Right ventricle myocardium (tissue), 1 donor: ENCODE data around the gene ZBED5.

DNA sequence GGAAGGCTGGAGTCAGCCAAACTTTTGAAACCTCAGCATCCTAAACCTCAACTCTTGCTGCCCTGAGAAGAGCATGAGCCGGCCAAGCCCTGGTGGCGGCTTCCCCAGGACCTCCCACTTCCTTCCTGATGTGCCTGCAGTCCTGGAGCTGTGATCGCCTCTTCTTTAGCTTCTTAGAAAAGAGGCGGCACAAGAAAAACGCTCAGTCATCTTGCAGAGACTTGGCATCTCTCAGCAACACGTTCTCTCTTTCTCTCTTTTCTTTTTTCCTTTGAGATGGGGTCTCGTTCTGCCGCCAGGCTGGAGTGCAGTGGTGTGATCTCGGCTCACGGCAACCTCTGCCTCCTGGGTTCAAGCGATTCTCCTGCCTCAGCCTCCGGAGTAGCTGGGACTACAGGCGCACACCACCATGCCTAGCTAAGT, 40.3 kb upstream of the AMPD3 start:
- PRO-cap, 2 experiments: no peak in any of the 2 experiments

DNA sequence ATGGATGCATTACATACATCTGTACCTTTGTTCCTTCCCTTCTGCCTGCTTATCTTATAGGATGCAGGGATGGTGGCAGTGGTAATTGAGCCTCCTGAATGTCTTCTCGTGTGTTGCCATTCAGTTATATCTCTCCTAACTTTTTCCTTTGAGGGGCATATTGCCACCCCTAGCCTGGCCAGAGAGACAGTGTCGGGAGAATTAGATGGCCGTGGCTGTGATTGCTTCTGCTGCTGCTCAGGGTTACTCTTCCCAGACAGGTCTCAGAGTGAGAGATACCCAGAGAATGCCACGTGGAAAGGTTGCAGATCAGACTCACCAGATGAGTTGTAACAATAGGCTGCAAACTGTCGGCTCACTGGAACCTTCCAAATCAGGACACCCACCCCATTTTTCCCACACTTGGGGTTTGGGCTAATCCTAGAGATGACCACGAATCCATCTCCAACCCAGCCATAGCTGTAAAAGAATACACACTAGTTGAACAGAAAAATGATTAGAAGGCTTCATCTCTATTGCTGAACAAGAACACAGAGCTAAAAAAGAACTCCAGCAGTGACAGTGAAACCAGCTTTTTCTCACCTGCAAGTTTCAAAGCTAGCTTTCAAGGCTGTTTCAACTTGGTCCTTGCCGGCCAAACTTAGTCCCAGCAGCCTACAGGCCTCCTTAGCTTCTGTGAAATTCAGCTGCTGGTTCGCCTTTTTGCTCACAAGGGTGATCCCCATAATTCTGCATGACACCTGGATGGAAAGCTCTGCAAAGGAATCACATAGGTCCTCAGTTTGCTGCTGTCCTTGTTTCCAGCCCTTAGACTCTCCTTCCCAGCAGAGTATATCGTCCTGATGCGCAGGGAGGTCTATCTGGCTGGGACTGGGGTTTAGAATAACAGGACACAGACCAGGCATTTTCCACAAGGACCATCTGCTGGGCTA, 4.6 kb downstream of the LYVE1 start:
- PRO-cap, 2 experiments: no peak in any of the 2 experiments

DNA sequence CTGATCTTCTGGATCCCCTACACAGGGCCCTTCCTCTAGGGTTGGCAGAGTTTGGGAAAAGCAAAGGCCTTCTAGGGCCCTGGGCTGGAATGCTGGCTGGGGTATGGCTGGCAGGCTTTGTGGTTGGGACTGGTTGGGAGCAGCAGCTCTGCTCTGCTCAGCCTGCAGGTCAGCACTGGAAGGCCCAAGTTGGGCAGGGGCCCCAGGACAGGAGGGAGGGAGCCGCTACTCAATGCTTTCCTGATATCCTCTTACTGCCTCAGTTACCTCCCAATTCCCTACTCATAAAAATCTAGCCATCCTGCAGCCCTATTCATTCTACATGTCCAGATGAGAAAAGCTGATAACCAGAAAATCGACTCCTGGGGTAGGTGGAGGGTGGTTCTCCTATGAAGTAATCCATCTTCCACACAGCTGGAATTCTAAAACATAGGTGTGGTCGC, 26.3 kb downstream of the IRAG1 start:
- PRO-cap, 2 experiments: no peak in any of the 2 experiments

GRCh38 chr11:10806714-10807144, 2.0 kb downstream of the EIF4G2 start:
- PRO-cap, 2 experiments: no peak in any of the 2 experiments

- PRO-cap, 2 experiments: peak in 2 of 2 experiments; most common plus-strand start chr11:10857799 (in 2); most common minus-strand start chr11:10857794 (in 2)
These were observed at the start of gene ZBED5 for GRCh38 chr11:10857661-10858166. TSS of gene ZBED5 (minus strand) at chr11:10858053.

GRCh38 chr11:10908225-10908746, 50.4 kb upstream of the ZBED5 start:
- PRO-cap, 2 experiments: no peak in any of the 2 experiments

- PRO-cap, 2 experiments: no peak in any of the 2 experiments
These were observed 50.8 kb downstream of the DKK3 start for GRCh38 chr11:11957692-11957951.

DNA sequence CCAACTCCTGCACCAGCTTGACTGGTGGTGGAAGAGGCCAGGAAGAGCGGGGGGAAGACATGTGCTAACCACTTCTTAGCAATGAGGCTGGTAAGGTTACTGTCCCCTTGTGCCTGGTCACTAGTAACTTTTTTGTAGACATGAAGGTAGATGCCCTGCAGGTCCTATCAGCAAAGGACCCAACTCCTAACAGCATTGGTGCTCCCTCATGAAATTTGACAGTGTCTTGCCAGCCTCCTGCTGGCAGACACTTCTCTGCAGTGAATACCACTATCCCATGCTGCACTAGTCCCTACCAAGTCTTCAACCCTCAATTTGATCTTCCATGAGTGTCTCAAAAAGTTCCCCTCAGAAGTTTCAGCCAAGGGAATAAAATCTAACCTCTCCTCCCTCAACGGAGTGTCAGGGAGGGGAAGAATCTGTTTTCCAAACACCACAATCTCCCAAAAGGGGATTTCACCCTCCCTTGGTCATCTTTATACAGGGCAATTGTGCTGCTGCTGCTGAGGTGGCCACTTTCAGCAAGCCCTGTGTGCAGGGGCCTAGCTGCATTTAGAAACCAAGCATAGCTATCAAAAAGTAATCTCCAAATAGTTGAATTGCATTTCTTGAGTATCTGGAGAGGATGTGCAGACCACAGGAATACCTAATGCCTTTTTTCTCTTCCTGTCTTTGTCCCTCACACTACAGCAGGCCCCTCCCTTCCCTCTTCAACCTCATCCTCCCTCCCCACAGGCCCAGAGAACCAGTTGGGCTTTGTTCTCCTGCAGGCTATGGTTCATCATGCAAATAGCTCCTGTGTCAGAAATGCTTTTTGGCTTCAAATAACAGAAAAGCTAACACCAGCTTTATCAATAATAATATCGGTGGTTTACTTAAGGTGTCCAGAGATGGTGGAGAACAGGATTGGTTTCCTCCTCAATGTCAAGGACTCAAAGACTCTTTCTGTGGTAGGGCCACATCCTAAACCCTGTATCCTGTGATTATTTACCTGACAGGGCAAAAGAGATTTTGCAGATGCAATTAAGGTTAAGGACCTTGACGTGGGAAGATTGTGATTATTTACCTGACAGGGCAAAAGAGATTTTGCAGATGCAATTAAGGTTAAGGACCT, 47.9 kb downstream of the DKK3 start:
- PRO-cap, 2 experiments: no peak in any of the 2 experiments

DNA sequence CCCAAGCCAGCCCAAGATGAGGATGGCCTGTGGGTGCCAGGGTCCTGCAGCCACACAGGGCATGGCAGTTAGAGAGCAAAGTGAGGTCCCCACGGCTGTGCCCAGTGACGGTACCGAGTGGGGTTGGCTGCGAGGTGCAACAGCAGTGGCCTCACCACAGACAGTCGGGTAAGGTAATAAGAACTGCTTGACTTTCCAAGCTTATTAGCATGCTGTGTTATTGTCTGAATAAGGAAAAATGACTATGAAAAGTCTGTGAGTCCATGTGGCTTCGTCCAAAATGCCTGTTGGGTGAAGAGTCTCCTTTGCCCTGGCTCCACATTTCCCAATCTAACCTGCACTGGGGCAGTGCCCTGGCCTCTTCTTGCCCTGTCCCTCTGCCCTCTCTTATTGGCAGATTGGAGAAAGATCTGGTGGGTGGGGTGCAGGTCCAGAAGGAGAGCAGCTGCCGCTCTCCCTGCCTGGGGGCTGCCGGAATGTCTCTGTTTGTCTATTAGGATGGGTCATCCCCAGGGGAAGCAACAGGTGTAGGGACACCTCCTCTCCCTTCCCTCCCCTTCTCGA, 40.9 kb downstream of the DKK3 start:
- PRO-cap, 2 experiments: no peak in any of the 2 experiments

DNA sequence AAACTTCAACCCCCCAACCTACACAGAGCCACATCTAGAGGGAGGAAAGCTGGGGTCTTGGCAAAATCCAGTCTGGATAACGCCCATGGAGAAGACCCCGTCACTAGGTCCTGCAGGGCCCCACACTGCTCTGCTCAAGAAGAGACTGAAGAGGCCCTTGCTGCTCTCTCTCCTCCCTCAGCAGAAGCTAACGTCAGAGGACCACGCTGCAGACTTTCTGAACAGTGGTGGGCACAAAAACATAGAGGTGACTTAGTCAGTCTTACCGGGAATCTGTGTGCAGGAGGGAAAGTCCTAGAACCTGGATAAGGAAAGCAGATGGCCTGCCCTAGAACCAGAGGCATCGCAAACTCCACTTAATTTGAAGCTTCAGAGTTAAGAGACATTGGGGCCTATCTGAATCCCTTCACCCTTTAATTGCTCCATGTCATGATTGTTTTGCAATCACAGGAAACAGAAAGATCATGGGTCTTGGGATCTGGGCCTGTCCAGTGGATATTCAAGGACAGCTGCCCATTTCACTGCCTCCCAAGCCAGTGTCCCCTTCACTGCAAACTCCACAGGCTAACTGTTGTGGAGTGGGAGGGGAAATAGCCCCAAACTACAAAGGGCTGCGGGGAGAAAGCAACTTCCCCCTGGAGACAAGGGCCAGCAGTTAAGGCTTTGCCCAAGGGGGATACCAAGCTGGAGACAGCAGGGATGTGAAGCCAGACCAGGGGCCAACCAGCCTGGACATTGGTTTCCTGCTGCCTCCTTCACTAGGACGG, 1.7 kb downstream of the DKK3 start:
- PRO-cap, 2 experiments: no peak in any of the 2 experiments

- PRO-cap, 2 experiments: peak in 2 of 2 experiments; most common plus-strand start chr11:12009492 (in 1); most common minus-strand start chr11:12009336 (in 2)
These were observed 595 bp upstream of the DKK3 start for GRCh38 chr11:12008821-12009621.

DNA sequence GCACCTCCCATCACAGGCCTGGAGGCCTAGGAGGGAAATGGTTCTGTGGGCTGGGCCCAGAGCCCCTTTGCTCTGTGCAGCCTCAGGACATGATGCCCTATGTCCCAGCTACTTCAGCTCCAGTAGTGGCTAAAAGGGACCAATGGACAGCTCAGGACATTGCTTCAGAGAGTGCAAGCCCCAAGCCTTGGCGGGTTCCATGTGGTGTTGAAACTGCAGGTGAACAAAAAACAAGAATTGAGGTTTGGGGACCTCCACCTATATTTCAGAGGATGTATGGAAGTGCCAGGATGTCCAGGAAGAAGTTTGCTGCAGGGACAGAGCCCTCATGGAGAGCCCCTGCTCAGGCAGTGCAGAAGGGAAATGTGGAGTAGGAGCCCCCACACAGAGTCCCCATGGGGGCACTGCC, 14.7 kb upstream of the DKK3 start:
- PRO-cap, 2 experiments: no peak in any of the 2 experiments

- PRO-cap, 2 experiments: no peak in any of the 2 experiments
These were observed 41.1 kb upstream of the MICAL2 start for GRCh38 chr11:12069296-12069632.

- PRO-cap, 2 experiments: no peak in any of the 2 experiments
These were observed 2.8 kb downstream of the MICAL2 start for GRCh38 chr11:12113022-12113792.

DNA sequence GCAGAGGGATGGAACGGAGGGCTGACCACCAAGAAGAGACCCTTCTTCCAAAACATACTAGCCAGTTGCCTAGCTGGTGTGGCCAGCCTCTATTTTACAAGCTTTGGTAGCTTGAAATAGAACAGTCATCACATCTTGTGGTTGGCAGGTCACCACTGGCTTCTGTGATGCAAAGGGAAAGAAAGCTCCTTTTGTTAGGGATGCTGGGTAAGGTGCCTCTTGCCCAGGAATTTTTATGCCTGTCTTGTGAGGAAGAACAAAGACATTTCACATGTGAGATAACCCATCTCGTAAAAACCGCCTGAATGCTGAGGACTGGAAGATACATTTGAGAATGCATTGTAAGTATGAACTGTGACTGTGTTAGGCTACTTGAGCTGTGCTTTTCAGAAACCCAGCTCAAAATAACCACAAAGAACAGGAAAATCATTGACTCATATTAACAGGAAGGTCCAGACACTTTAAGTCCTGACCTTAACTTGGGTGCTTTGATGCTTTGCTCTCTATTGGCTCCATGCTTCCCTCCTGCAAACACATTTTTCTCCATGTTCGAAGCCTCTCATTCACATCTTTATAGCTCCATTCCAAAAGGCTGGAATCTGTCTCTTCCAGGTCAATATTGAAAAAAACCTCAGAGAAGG, 53.8 kb downstream of the MICAL2 start:
- PRO-cap, 2 experiments: peak in 2 of 2 experiments; most common minus-strand start position 80 of the sequence (in 2)

DNA sequence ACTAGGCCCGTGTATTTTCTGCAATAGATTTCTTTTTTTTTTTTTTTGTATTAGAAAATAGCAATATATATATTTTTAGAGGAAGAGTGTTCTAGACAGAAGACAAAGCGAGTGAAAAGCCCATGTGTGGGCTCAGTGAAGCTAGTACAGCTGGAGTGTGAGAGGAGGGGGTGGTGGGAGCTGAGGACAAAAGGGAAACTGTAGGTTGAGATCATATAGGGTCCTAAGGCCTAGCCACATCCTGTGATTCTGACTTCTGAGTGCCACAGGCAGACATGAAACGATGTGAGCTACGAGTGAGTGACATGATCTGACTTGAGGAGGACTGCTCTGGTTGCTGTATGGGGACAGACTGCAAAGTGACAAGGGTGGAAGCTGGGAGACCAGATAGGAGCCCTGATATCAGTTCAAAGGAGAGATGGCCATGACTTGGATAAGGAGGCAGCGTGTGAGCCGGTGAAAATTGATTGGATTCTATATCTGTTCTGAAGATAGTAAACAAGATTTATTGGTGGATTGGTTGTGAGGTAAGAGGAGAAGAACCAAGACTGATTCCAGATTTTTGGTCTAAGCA, 85.4 kb downstream of the MICAL2 start:
- PRO-cap, 2 experiments: no peak in any of the 2 experiments

GRCh38 chr11:12215917-12216615, 105.7 kb downstream of the MICAL2 start:
- PRO-cap, 2 experiments: no peak in any of the 2 experiments

GRCh38 chr11:12225934-12226461, 115.6 kb downstream of the MICAL2 start:
- PRO-cap, 2 experiments: no peak in any of the 2 experiments

- PRO-cap, 2 experiments: no peak in any of the 2 experiments
These were observed 115.4 kb upstream of the PARVA start for GRCh38 chr11:12261733-12262684.

GRCh38 chr11:12286980-12287371, 90.4 kb upstream of the PARVA start:
- PRO-cap, 2 experiments: no peak in any of the 2 experiments